M059J (cell line): ENCODE measurements around a stretch of chr14.

DNA sequence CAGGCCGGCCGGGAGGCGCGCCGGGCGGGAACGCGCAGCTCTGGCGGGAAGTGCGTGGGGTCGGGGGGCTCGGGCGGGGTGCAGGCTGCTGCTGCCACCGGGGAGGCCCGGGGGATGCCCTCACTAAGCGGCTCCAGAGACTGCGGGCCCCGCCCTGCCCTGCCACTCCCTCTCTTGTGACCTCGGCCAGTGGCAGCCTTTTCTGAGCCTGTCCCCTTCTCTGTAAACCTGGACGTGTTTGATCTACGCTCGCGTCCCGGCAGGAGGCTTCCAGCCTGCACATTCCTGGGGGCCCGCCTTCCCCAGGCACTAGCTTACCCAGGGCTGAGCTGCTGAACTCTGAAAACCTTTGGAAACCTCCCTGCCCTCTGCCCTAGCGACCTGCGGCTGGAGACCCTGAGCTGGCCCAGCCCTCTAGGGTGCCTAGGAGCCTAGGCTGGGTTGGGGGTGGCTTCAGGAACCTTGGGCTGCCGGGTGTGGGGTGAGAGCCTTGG is 46.4 kb downstream of the CYP46A1 start:
- RAMPAGE, long total RNA, result no peak

GRCh38 chr14:100070083-100070693 is 5.0 kb downstream of the EVL start:
- RAMPAGE, long total RNA, result no peak

- RAMPAGE, long total RNA, result no peak
Observed at GRCh38 chr14:100072729-100073365, 7.6 kb downstream of the EVL start.

- RAMPAGE, long total RNA, result no peak
Observed at GRCh38 chr14:100134170-100135046, 25.0 kb downstream of the DEGS2 start.

DNA sequence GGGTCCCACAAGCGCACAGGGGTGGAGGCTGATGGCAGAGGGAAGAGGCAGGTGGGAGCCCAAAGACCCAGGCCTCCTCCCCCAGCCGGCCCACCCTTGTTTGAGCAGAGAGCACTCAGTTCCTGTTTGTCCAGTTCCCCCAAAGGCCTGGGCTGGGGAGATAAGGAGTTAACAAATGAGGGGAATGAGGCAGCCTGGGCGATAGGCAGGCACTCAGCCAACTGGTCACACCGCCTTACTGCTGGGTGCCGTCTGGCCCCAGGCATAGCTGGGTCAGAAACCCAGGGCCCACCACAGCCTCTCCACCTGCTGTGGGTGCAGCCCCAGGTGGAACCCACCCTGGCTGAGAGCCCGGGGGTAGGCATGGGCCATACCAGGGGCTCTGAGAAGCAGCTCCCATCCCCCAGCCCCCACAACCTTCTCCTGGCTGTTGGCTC is 16.8 kb downstream of the DEGS2 start:
- RAMPAGE, long total RNA, result no peak

- RAMPAGE, long total RNA, result no peak
Observed at GRCh38 chr14:100144826-100145716, 14.4 kb downstream of the DEGS2 start.

- RAMPAGE, long total RNA, result no peak
Observed at GRCh38 chr14:100149866-100150631, 9.4 kb downstream of the DEGS2 start.

DNA sequence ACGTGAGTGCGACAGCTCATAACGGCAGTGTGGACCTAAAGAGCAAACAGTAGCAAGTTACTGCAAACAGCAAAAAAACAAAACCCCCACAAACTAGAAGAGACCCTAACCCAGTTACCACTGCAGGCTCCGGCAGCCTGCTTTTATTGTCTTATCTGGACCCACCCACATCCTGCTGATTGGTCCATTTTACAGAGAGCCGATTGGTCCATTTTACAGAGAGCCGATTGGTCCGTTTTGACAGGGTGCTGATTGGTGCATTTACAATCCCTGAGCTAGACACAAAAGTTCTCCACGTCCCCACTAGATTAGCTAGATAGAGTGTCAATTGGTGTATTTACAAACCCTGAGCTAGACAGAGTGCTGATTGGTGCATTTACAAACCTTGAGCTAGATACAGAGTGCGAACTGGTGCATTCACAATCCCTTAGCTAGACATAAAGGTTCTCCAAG is 31.3 kb upstream of the YY1 start:
- RAMPAGE, long total RNA, result no peak

DNA sequence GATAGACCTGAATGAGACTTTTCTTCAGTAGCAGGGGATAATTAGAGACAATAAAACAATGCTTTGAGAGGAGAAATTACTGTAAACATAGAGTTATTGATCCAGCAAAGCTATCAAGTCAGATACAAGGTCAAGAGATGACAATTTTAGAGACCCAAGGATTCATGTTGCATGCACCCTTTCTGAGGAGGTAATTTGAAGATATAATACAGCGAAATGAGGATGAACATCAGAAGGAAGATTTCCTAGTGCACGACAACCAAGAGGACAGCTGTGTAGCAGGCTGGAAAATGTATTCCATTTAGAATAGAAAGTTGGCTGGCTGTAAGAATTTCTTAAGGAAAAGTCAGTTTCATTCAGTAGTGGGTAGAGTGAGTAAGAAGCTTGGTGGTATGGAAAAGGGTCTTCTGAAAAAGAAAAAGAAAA is 27.8 kb downstream of the YY1 start:
- RAMPAGE, long total RNA, result no peak

DNA sequence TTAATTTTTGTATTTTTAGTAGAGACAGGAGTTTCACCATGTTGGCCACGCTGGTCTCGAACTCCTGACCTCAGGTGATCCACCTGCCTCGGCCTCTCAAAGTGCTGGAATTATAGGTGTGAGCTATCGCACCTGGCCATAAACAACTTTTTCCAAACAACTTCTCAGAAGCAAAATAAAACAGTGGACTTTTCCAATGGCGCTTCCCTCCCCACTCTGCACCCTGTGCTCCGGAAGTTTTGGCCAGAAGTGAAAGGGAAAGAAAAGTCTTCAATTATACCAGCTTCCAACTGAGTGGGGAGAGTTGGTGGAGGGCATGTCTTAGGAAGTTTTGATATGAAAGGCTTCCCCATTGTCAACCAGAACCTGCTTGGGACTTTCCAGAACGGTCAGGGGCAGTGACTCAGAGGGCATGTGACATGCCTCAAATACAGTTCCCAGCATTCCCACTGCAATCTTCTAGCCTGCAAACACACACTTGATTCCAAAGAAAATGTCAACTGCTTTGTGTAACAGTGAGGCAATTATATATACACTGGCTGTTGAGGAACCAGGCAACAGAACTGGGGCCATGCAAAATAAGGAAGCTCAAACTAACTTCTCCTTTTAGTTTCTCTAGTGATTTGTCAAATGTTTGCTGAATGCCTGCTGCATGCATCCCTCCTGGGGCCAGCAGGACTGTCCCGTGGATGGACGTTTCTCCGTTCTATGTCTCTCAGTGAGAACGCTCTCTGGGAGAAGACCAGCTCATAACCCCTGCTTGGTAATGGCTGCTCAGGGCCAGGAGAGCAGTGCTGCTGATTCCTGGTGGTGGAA is 18.1 kb downstream of the SLC25A47 start:
- RAMPAGE, long total RNA, result no peak

GRCh38 chr14:100406073-100407179 is 30.1 kb downstream of the WDR25 start:
- RAMPAGE, long total RNA, result no peak

- RAMPAGE, long total RNA, result no peak
Observed at GRCh38 chr14:100500206-100500438, 87.1 kb downstream of the BEGAIN start.

GRCh38 chr14:100529455-100529654 is 57.9 kb downstream of the BEGAIN start:
- RAMPAGE, long total RNA, result no peak

GRCh38 chr14:100537746-100538399 is 49.3 kb downstream of the BEGAIN start:
- RAMPAGE, long total RNA, result no peak

DNA sequence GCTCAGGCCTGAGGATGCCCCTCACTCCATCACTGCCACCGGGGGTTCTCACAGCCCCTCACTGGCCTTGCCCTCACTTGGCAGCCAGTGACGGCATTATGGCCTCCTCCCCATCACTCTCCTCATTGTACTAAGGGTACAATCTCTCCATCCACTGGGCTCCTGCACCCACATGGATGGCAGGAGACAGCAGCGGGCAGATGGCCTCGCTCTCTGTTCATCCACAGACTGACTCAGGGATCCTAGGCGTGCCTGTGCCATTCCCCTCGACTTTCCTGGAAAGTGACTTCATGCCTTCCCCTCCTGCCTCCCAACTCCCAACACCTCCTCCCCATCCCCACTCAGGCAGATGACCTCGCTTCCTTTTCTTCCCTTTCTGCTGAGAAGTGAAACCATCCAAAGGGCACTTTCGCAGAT is 29.7 kb downstream of the BEGAIN start:
- RAMPAGE, long total RNA, result no peak

DNA sequence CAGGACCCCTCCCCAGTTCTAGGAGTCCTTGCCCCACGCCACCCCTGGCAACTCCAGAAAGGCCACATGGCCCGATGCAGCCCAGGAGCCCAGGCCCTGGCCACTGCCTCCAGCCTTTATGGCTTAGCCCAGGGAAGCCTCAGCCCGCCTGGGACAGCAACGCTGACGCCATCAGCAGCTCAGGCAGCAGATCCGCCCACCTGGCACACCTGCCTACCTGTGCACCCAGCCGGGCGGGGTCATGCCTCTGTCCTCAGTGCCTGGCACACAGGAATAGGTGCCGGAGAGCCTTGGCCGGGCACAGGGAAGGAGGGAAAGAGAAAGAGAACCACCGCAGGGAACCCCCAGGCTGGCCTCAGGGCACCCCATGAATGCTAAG is 21.1 kb downstream of the BEGAIN start:
- RAMPAGE, long total RNA, result no peak

GRCh38 chr14:100645728-100646097 is 58.5 kb upstream of the BEGAIN start:
- RAMPAGE, long total RNA, result no peak

DNA sequence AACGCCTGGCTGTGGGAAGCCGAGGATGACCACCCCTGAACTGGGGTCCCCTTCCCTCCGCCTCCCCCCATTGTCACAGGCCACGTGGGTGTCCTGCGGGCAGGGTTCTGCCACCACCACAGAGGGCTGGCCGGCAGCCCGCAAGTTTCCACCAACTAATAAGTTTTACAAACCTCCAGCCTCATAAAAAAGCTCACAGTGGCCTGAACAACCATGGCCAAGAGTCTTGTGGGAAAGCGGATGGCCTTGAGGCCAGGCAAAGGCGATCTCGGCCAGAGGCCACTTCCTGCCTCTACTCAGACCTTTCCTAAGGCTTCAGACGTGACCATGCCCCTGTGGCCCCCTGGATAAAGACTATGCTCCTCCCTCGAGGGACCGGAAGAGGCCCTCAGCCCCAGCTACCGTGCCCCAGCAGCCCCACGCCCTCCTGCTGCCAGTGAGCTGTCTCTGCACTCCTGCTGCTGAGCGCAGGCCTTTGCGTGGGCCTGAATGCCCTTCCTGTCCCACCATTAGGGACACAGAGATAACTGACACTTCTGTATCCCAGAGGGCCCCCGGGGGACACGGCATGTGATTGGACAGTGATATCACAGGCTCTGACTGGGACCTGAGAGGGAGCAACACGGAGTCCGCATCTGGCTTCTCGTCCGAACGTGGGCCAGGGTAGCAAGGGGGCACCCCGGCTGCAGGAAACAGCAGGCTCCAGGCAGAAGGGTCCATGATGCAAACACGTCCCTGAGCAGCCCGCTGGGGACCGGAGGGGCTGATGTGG is 46.0 kb upstream of the DLK1 start:
- RAMPAGE, long total RNA, result no peak

GRCh38 chr14:101151093-101151639 is 247.6 kb upstream of the RTL1 start:
- RAMPAGE, long total RNA, result no peak

GRCh38 chr14:101279822-101280324 is 376.4 kb upstream of the RTL1 start:
- RAMPAGE, long total RNA, result no peak